Subcutaneous preadipocyte (primary cell): ENCODE measurements around the gene TDP2.

GRCh38 chr6:18584982-18585430 is 197.9 kb downstream of the RNF144B start:
- CAGE, long polyA plus RNA, result no peak

DNA sequence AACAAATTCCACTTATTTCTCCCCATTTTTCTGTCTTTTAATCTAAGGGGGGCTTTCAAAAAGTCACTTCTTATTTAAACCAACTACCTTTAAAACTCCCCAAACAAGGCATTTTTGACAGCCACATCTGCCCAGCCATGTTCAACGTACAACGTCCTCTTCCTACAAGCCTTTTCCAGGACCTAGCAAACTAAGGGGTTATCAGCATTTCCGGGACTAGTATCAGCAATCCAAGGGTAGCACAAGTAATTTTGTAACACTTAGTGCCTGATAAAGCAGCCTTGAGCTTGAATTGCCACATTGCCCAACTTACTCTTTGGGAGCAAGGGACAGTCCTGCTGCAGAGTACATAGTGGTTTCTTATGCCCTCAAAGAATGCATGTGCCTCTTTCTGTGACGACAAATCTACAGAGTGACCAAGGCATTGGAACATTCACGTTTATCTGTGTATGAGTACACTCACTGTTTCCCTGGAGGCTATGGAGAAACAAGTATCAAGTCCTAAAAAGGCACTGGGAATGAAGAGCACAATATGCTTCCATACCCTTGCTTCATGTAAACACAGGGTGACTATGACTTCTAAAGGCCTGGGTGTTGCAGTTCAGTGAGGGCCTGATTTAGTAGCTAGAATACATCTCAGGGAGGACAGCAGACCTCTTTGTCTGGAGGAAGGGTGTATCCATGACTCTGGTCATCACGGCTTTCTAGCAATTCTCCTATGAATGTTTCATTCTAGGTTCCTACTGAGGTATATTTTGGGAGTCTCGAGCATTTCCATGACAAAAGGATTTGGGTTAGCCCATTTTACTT is 3.2 kb upstream of the ID4 start:
- CAGE, long polyA plus RNA, result no peak

- CAGE, long polyA plus RNA, result no peak
Observed at GRCh38 chr6:20212828-20213110, 500 bp upstream of the MBOAT1 start.

- CAGE, long polyA plus RNA, result no peak
Observed at GRCh38 chr6:20213563-20213800, 1.2 kb upstream of the MBOAT1 start.

DNA sequence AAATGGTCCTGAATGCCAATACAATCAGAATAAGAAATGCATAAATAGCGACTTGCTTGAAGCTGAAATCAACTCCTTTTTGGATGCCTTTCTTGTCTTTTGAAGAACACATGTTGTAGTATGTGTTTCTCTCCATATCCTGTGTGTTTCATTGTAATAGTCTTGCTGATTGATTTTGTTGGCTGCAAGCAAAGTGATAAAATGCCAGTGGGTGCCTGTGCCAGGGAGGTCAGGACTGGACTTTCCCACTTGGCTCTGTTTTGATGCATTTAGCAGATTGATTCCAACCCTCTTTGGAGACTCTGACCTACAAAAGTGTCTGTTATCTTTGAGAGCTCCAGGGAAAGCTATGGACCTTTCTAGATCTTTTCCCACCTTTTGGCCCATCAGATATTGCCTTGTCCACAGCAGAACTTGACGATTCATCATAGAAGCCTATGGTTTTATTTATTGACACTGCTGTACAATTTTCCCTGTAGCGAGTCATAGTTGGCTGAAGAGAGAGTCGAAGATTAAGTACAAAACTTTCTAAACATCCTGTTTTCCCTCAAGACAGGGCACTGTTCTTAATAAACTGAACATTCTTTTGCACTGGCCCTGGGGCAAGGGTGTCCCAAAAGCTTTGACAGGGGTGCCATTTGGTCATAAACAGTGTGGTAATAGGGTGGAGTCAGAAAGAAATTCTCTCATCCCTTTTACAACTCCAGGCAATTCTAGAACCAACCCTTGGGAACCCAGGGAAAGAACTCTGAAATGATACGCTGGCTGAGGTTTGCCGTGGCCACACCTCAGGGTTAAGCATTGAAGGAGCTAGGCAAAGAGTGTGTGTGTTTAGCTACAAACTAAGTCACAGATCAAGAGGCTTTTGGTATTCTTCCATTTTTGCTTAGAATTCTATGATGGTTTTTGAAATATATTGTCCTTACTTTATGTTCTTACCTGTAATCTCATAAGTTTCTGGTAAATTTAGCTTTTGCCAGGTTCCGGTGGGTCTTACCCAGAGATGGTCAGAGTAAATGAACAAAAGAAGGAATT is 53.8 kb downstream of the E2F3 start:
- CAGE, long polyA plus RNA, result no peak

GRCh38 chr6:20534928-20535335 is 675 bp downstream of the CDKAL1 start:
- CAGE, long polyA plus RNA, result no peak

DNA sequence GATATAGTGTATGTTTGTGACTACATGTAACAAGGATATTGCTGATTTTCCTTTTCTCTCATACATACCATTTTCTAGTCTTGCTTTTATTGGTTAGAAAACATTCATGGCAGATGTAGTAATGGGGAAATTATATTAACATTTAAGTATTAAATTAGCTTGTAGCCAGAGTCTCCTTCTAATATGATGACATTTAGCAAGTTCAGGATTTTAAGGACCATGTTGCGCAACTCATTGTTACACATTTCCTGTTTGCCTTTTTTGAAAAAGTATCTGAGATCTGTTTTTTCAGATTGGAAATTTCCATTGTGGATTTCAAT is 38.6 kb downstream of the CDKAL1 start:
- CAGE, long polyA plus RNA, result no peak

DNA sequence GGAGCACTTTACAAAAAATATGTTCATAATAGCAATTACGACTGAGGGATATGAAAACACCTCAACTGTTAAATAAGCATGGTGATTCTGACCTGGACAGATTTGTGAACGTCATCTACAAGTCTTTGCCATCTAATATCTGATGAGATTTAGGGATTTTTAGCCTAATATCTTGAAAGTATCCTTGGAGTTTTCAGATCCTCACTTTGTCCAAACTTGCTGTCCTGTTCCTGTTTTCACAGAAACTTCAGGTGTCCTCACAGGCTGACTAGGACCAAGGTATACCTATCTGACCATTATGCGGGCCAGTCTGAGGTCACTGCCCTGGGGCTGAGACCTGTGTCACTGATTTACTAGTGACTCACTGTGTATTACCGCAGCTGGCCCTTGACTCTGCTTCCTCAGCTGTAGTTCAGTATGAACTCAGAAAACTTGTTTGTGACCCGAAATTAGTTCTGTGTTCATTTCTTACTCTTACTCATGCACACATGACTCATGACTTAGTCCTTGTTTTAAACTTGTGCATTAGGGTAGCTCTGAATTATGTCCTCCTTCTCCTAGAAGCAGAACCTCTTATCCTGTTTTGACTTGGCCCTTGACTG is 343.0 kb downstream of the CDKAL1 start:
- CAGE, long polyA plus RNA, result no peak

GRCh38 chr6:21141499-21141926 is 452.0 kb upstream of the SOX4 start:
- CAGE, long polyA plus RNA, result no peak

DNA sequence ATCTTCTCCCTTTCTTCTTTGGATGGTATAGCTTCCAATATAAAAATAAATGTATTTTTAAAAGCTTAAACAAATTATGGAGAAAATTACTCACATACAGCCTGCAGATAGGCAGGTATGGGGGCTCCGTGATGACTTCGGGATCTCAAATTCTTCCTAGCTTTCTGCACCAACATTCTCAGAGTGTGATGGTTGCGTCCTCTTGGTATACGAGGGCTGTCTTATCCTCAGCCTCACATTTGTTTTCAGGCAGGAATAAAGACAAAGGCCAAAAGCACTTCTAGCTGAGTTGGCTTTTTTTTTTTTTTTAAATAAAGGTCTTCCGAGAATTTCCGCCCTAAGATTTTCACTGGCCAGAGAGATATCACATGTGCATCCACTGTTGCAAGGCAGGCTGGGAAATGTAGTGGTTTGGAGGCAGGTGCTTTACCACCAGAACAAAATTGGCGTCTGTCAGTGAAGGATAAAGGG is 335.0 kb upstream of the SOX4 start:
- CAGE, long polyA plus RNA, result no peak

GRCh38 chr6:21753448-21754206 is 160.1 kb downstream of the SOX4 start:
- CAGE, long polyA plus RNA, result no peak

- CAGE, long polyA plus RNA, result no peak
Observed at GRCh38 chr6:22148028-22148761, 148.6 kb downstream of the PRL start.

- CAGE, long polyA plus RNA, result no peak
Observed at GRCh38 chr6:23242658-23243098, 673.3 kb downstream of the HDGFL1 start.

DNA sequence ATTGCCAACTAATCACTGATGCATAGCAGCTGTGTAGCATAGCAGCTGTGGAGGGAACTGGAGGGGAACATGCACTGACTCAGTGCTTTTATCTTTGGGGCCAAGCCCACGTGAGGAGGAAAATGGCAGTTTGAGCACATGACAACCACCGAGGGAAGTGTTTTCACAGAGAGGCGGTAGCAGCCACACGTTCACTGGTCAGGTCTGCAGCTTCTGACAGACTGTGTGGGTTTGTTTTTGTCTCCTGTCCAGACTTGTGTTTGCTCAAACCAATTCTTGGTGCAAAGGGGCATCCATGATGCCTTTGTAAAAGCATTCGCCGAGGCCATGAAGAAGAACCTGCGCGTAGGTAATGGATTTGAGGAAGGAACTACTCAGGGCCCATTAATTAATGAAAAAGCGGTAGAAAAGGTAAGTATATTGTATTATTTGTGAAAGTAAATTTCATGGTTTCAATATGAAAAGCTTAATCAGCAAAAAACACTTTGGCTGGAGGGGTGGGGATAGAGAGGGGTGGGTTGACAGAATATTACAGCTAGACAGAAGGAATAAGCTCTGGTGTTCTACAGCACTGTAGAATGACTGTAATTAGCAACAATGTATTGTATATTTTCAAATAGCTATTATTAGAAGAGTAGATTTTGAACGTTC is 27.9 kb downstream of the ALDH5A1 start:
- CAGE, long polyA plus RNA, result no peak

- CAGE, long polyA plus RNA, result no peak
Observed at GRCh38 chr6:24527721-24528496, 33.1 kb downstream of the ALDH5A1 start.

DNA sequence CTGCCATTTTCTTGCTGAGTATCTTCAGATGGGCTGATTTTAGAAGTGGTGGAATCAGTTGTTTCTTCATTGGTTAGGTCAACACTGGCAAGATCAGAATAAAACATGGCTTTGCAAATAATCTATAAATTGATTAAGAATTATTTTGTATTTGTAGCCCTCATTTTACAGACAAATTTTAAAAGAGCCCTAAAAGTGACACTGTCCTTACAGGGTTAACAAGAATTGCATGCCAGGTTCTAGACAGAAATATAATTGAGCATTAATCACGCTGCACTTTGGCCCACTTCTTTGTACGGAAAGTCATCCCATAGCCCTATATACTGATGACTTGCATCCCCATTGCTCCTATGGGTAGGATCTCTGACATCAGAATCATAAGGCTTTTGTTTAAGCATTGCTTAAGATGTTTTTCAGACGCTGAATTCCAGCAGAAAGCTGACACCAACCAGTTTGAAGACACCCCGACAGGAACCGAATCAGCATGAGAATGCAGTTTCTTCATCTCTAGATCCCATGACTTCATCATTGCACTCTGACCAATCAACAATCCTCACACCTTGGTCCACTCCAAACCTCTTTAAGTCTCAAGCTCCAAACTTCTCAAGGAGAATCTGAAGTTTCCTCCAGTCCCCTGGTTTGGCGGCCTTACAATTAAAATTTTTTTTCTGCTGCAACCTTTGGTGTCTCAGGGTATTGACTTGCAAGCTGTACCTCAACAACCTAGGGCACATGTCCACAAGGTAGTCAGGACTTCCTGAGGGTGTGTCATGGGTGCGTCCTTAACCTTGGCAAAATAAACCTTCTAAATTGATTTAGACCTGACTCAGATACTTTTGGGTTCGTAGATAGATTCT is 7.8 kb downstream of the TDP2 start:
- CAGE, long polyA plus RNA, result no peak

DNA sequence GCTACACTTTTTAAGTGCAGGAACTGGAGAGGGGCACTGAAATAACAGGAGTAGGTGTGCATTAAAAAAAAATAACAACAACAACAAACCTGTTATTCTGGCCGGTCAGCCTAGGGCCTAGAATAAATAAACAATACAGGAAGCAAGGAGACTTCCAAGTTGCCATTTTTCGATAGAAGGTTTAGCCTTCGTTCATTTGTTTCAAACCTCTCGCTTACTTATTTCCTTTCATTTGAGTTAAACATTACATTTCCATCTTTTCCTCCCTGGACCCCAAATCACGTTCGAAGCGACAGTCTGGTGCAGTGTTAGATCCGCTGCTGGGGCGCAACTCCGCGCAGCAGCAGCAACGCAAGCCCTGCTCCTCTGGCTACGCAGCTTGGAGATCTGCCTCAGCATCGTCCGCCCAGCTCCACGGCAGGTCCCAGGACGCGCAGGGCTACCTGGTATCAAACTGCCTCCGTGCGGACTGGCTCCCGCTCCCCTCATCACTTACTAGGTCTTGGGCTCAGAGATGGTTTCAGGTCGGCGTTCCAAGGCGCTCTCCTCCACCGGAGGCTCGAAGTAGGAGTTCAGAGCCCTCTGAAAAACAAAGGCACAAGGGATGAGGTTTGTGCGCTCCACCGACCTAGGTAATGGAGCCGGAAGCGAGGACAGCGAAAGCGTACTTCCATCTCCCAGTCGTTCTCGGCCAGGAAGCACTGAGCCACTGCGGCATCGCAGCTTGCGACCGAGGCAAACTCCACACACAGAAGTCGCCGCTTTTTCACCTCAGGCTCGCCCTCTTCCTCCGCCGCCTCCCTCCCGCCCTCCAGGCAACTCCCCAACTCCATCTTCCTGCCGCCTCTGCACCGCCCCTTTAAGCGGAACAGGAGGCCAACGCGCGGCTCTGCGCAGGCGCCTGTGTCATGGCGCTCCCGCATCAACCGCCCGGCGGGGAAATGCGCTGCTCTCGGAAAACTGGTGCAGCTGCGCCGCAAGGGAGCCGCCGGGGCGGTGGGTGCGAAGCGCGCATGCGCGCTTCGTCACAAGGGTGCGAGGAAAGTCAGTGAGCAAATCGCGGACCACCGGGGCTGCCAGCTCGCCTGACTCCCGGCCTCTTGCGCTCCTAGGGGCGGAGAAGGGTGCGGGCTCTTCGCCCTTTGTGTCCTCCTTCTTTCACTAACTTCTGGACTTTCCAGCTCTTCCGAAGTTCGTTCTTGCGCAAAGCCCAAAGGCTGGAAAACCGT is at the start of gene TDP2:
TDP2 (minus strand) TSS at position 870 of the 1,229 bp plus-strand sequence.
- CAGE, long polyA plus RNA, result no peak

DNA sequence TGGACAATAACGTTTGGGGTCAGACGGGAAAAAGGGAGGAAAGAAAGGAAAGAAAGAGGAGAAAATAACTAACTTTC is 227 bp downstream of the C6orf62 start:
- CAGE, long polyA plus RNA, result no peak

DNA sequence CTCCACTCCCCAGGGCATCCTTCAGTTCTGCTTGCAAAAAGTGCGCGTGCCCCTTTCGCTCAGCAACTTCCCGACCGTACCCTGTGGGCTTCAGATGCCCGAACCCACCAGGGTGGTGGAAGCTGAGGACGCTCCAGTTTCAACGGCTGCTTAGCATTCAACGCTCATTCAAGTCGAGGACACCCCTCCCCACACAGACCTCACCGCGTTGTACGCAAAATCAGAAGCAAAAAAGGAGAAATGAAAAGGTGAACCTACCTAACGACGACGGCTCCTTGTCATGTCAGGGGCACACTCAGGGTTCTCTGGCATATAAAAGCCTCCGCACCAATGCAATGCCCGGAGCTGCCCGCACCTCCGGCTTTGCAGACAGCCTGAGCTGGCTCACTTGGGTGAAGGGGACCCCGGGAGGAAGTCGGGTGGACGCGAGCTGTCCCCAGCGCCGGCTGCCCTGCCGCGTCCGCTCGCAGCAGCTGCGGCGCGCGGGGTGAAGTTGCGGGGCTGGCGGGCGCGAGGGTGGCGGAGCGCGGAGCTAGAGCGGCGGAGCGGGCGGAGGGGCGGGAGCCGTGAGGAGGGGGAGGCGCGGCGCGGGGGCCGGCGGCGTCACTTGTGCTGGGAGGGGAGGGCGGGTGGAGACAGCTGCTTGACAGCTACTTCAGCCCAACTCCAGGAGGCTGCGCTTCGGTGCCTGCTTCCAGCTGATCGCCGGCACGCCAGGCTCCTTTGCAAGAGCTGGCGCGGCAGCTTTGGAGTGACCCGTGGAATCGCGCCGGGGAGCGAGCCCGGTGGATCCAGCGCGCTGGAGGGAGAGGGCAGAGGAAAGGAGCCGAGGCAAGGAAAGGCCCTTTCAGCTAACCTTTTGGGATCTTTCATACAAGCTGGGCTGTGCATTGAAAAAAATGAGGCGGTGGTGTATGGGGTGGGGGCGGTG is 24.9 kb downstream of the RIPOR2 start:
- CAGE, long polyA plus RNA, result no peak

DNA sequence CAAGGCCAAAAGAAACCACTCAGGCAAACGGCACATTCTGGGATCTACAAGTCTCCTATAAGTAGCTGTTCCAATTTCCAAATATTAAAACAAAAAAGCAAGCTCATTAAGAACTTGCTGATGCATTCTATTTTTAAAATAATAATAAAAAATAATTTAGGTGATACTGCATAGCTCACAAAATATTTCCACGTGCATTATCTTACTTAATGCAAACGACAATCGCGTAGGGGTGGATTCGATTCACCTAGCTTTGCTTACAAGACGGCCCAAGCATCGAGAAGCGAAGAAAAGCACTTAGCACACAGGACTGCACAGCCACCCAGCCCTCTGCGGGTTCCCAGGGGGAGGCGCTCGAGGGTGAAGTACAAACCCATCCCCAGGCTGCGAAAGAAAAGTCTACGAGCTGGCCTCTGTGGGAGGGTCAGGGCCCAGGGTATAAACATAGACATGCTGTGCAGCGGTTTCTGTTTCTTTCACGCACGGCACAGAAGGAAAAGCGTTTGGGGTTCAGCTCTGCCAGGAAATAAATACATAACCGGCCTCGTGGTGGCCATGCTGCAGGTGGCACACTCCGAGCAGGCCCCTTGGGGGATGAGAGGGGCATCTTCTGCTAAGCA is 91.4 kb upstream of the RIPOR2 start:
- CAGE, long polyA plus RNA, result no peak